ENCODE data around the genes GJD4 and FZD8.

DNA sequence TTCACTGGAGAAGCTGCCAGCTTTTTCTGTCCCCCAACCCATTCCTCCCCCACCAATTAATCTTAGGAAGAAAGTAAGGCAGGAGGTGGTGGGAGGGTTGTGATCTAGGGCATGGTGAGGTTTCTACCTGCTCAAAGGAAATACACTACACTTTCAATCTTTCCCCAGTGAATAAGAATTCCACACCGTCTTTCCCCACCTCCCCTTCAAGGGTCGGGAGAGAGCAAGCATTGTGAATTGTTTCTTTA lies 143.3 kb downstream of the NRP1 start:
- RRBS: no CpG with 5 or more reads among the region's 2 CpGs

DNA sequence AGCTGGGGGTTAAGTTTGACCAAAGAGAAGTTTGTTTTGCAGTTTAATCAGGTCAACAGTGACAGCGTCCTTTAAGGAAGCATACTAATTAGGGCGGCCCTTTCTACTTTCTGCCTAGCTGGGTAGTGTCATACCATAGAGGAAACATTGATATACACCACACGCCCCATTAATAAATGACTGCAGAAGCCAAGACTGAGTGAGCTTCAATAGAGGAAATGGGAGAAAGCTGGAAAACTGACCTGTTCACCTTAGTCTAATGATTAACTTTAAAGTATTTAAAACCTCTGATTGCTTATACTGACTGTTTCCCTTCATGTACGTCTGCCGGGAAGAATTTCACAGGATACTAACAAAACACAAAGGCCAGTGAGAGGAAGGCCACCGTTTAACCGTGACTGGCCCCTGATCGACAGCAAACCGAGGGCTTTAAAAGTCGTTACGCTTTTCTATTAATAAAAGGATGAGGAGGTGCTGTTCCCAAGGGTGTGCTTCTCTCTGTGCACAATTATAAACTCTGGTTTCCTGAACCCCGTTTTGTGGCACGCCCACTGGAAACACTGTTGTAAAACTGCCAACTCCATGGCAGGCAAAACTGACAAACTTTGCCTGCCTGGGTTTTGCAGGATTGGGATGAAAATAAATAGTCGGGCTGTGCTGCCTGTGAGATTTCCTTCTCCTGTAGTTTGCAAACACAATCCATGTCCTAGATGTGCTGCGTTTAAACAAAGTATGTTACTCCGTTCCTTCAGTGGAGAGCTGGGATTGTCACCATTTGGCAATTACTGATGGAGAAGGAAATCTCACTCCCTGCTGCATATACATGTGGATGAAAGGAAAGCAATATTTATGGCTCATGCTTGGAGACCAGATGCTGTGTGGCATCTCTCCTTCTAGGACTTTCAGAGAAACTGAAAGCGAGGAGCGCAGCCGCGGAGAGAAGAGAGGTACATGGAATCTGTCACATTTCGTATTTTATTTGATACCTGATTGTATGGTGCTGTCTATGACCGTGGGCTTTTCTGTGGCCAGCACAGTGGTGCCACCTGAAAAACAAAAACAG lies 137.5 kb downstream of the NRP1 start:
- RRBS: no CpG with 5 or more reads among the region's 22 CpGs

GRCh38 chr10:33233799-33234122 lies 100.7 kb downstream of the NRP1 start:
- RRBS: no CpG with 5 or more reads among the region's 1 CpG

DNA sequence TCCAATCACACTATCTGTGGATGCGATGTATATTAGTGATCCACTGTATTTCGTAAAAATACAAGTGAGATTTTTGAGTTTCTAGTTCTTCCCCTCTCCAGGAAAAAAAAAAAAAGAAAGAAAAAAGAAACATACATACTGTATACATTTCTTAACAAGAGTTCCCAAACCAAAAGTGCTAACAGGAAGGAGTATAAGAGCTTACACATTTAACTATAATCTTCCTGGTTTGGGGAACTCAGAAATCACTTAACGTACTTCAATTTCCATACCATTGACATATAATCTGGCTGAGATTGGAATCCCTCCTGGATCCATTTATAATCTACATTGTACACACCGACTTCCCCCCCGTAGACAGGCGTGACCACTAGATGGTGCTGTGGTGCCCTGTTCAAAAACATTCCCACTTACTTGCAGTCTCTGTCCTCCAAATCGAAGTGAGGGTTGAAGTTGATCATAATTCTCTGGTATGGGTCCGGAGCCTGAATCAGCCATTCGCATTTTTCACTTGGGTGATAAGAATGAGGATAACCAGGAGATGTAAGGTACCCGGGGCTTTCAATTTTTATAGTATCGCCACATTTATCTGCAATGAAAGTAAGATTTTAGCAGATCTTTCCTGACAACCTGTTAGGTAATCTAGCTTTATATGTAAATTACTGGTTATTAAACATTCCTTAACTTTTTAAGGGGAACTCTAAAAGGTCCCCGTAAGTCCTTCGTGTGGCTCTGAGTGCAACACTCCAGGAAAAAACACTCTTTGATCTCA lies 4.0 kb downstream of the NRP1 start:
- RRBS: no CpG with 5 or more reads among the region's 13 CpGs

DNA sequence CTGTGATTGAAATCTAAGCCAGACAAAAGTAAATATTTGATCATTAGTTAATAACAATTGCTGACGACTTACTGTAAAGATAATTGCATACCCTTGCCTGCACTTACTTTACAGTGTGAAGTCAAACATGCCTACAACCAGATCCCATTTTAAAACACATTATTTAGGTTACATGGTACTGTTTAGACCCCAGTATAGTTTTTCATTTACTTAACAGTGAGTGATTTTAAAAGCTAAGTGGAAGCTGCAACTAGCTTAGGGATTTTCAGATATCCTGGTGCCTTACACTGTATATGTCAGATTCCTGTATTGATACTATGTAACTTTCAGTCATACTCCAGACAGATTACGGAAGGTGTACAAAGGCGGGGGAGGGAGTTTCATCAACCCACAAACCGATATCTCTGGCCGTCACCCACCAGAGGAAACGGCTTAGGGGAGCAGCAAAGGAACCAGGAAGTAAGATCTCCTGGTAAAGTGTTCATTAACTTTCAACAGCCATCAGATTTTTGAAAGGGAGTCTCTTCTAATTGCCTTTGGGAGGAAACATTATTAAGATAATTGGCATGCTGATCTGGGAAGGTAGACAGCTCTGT lies 906 bp downstream of the NRP1 start:
- RRBS: no CpG with 5 or more reads among the region's 6 CpGs

GRCh38 chr10:33335701-33336515 lies 1.4 kb upstream of the NRP1 start:
- RRBS: 2% methylated on average over 5 of the region's 56 CpGs

GRCh38 chr10:33772426-33773645 lies 438.4 kb upstream of the NRP1 start:
- RRBS: no CpG with 5 or more reads among the region's 20 CpGs

- RRBS: no CpG with 5 or more reads among the region's 7 CpGs
These were observed 288.3 kb downstream of the PARD3 start for GRCh38 chr10:34526725-34527208.

DNA sequence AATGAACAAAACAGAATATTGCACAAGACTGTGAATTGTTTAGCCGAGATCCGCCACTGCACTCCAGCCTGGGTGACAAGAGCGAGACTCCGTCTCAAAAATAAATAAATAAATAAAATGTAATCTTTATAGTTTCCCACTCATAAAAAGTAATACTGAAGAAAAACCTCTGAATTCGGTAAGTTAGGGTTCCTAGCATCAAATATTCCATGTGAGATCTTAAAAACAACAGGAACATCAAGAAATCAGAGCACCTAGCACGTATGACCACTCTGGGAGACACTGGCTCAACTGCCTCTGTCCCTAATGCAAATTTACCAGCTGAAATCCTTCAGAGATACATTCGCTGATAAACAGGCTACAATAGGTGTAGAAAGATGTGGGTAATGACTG lies 277.1 kb downstream of the PARD3 start:
- RRBS: no CpG with 5 or more reads among the region's 7 CpGs

GRCh38 chr10:34710194-34710814 lies 104.8 kb downstream of the PARD3 start:
- RRBS: no CpG with 5 or more reads among the region's 6 CpGs

- RRBS: no CpG with 5 or more reads among the region's 7 CpGs
These were observed 23.9 kb downstream of the CREM start for GRCh38 chr10:35150557-35150969.

DNA sequence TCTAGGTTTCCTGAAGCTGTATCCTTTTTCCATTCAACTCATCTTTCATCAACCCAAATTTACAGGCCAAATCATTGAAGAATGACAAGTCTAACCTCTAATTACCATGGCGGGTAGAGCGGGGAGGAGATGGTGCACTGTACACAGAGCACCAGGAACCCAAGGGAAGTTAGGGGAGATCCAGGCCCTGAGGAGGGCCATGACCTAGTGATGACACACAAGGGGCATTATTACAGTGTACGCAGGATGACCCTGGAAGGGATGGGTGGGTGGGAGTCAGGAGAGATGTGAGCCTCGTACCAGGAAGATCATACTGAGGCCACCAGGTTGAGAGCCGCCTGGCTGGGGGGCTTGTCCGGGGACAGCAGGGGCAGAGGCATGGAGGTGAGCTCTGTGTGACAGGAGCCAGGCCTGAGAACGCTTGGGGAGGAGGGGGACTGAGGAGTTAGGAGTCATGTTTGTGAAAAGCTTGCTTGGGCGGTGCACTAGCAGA lies 89.5 kb upstream of the CCNY start:
- RRBS: no CpG with 5 or more reads among the region's 8 CpGs

GRCh38 chr10:35372255-35372948 lies 36.1 kb downstream of the CCNY start:
- RRBS: no CpG with 5 or more reads among the region's 13 CpGs

DNA sequence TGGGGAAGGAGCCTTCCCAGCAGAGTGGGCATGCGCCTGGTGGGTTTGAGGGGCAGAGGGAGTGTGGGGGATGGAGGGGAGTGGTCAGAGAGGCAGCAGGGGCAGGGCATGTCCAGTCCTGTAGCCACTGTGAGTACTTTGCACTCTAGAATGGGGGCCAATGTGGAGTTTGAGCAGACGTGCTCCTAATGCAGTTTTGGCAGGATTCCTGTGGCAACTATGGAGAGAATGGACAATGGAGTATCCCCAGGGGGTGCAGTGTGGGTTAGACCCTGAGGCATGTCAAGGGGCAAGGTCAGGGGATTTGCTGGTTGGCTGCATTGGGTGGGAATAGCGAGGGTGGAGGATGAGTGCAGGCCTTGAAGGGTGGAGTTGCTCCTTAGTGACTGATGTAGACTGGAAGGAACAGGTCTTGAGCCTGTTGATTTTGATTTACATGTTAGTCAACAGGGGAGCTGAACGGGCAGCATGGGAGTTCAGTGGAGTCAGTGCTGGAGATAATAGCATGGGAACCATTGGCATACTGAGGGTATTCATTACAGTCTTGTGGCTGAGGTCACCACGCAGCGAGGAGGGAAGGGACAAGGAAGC lies 112.4 kb downstream of the CCNY start:
- RRBS: no CpG with 5 or more reads among the region's 6 CpGs

DNA sequence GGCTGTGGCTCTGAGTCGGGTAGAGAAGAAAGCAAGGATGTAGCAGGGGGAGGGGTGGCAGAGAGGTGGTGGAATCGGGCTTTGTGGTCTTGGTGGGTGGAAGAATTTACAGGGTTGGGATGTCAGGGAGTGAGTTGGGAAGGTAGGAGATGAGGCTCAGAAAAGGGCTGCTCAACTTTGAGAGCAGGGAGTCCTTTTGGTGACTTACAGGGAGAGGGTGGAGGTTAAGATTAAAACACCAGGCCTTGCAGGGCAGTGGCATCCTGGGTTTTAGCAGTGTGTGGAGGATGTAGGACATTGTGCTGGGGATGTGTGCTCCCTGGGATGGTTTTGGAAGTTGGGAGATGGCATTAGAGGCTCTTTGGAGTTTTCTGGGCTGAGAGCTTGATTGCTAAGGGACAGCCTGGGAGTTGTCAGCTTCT lies 113.8 kb downstream of the CCNY start:
- RRBS: no CpG with 5 or more reads among the region's 2 CpGs

DNA sequence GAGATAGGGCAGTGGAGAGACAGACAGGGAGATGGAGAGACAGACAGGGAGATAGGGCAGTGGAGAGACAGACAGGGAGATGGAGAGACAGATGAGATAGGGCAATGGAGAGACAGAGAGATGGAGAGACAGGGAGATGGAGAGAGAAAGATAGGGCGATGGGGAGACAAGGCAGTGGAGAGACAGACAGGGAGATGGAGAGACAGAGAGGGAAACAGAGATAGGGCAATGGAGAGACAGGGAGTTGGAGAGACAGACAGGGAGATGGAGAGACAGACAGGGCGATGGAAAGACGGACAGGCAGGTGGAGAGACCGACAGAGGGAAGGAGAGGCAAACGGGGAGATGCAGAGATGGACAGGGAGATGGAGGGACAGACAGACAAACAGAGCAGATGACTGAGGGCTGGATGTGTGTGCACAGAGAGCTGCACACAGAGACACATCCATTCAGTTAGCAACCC lies 133.7 kb downstream of the CCNY start:
- RRBS: no CpG with 5 or more reads among the region's 5 CpGs

DNA sequence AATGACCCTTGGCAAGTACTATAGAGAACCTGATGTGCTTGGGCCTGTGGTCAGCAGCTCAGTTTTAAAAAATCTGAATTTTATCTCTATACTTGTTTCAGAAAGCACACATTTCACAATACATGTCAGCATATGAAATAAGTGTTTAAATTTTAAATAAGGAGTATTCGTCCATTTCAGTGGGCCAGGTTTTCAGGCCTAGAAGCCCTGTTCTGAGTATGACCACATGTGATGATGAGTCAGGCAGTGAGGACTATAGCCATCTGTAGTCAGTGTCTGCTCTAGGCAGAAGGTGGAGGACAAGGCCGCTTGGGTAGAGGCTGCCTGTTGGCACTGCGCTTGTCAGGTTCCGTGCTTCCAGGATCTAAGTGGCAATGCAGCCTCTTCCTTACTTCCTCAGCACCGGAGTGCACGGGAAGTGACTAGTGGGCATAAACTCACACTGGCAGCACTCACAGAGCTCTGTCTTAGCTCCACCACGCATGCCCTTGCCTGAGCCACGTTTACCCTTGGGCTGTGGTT lies 87.8 kb upstream of the GJD4 start:
- RRBS: no CpG with 5 or more reads among the region's 8 CpGs

DNA sequence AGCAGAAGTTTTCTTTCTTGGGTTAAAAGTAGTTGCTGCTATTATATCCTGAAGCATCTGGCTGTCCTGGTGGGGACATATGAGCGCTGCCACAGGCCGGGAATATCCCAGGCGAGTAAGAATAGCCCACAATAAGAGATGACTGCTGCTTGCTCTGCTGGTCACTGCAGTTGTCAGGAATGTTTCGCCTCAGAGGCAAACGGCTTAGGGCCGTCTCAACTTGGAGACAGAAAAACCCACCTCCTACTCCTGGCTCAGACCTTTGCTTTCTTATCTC lies at the start of gene GJD4:
Gene GJD4 (plus strand): TSS at position 160 of the 277 bp plus-strand sequence.
- RRBS: no CpG with 5 or more reads among the region's 6 CpGs

GRCh38 chr10:35637297-35637804 lies 4.7 kb downstream of the FZD8 start:
- RRBS: 14% methylated on average over 3 of the region's 12 CpGs

- RRBS: 2% methylated on average over 52 of the region's 103 CpGs
These were observed at the start of gene FZD8 for GRCh38 chr10:35641980-35643051. TSS of gene FZD8 (minus strand) at chr10:35642296.

Data from aortic smooth muscle cell (primary cell).